AG08470 (cell line): ENCODE measurements around the gene STRIT1.

DNA sequence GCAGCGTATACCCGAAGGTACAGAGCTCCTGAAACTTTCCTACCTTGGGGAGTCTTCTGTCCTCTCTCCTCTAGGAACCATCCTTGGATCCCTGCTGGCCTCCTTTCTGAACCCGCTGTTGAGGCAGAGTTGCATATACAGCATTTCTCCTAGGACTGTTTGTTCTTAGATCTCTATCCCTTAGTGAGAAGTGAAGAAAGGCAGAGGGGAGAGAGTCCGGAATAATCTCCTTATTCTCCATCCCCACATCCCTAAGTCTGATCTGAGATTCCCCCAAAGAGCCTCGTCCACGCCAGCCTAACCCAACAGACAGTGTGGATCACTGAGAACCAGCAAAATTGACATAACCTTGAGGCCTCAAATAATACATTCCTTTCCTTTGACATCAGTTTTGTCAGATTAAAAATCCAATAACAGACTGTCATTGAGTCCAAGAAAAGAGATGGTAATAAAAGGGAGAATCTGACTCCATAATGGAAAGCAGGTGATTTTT, 7.6 kb upstream of the SIAH2 start:
- RRBS: no CpG with 5 or more reads among the region's 6 CpGs

GRCh38 chr3:150773753-150774081, 10.7 kb upstream of the SIAH2 start:
- RRBS: no CpG with 5 or more reads among the region's 10 CpGs

GRCh38 chr3:150792177-150792579, 29.2 kb upstream of the SIAH2 start:
- RRBS: no CpG with 5 or more reads among the region's 5 CpGs

- RRBS: no CpG with 5 or more reads among the region's 6 CpGs
These were observed 27.6 kb upstream of the GPR171 start for GRCh38 chr3:151230515-151231153.

DNA sequence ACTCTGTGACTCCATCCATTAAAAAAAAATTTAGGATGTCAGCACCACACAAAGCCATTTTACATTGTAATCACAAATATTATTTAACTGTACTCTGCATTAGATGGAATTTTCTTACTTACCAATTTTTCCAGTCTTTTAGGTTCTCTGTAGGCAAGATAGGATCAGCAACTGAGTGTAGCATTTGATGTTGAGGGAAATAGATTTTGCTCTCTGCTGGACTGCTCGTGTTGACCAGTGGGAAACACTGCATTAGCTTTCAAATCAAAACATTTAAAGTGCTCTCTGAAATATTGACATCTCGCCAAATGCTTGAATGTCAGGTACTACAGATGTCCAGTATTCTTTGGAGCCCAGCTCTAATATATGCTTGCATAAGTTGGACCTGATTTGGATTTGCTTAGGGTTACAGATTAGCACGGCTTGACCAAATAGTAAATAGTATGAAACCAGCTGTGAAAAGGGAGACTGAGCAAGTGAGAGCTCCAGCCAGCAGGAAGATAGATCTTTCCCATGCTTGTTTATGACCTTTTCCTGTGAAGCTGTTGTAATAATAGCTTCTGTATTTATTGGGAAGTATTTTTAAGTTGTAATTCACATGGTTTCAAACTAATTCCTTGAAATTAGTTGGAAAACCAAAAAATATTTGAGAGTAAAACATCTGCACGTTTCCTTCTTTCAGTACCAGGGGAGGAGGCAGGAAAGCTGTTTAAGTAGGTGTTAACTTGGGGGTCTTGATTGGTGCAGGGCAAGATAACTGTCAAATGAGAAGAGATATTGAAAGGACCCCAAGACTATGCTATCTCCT, 29.4 kb downstream of the P2RY14 start:
- RRBS: no CpG with 5 or more reads among the region's 4 CpGs

DNA sequence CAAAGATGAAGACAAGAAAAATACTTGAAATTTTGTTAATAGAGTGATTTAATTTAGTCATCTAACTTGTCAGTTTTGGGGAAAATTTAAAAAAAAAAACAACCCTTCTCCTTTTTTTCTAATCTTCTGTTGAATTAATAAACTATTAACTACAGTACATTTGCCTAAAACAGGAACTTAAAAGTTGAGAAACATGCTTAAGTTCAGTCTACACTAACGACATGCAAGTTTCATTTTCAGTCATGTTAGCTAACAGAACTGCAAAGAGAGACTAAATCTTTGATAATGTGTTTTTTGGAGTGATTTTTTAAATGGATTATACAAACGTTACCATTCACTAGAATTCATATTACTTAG, 72.0 kb upstream of the MBNL1 start:
- RRBS: no CpG with 5 or more reads among the region's 2 CpGs

DNA sequence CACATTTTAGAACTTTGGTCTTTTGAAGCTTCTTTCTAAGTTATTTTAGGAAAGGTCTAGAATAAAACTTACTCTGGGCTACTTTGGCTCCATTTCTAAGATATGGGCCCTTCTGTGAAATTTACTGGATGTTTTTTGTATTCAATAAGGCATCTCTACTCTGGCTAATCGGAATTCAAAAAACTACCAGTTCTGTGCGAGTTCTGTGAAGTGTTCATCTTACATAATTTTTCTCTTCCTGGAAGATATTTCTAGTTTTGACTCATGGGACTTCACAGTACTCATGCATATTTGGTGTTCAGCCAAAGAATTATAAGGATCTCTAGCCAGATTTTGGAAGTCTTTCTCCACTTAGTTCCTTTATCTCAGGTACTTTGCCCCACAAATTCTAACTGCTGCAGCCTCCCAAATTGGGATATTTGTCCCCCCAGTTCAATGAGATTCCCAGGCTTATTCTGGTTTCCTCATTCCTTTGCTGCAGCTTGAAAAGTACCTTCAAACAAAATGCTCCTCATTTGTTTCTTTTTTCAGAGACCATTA, 46.4 kb upstream of the MBNL1 start:
- RRBS: no CpG with 5 or more reads among the region's 2 CpGs

DNA sequence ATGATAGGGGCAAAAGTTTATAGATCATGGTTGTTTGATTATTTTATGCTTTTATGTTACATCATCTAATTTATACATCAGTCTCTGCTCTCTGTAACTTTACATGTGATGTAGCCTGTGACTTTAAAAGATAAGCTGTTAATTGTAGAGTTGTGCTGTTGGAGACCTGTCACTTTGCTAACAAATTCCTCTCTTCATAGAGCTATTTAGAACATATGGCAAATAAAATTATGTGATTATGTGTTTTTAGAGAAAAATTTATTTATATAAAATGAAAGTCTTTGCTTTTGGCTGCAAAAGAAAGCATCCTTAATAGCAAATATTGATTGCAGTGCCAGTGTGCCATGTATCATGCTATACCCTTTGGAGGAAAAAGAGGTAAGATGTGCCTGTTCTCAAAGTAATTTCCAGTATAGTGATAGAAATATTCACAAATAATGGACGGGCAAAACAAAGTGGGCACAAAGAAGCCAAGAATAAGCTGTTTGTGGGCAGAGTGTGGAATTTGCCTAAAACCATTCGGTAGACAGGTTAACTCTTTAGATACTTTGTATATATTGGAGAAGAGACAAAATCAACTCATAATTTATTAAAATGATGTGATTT, 11.2 kb downstream of the MBNL1 start:
- RRBS: no CpG with 5 or more reads among the region's 2 CpGs

GRCh38 chr3:152314213-152315455, 45.9 kb downstream of the MBNL1 start:
- RRBS: no CpG with 5 or more reads among the region's 13 CpGs

DNA sequence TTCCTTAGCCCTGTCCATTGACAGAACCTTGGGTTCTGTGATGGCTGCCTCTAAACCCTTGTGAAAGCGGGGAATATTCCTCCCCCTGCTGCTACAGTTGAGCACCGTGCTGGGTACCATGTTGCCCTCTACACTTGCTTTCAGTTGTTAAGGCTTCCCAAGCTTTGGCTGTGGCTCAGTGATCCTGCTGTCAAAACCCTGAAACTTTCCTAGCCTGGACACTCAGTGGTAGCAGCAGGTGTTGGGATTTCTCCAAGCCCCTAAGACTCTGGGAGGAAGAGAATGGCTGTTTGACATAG, 69.5 kb downstream of the MBNL1 start:
- RRBS: no CpG with 5 or more reads among the region's 2 CpGs

- RRBS: no CpG with 5 or more reads among the region's 2 CpGs
These were observed 81.1 kb downstream of the MBNL1 start for GRCh38 chr3:152349640-152350508.

DNA sequence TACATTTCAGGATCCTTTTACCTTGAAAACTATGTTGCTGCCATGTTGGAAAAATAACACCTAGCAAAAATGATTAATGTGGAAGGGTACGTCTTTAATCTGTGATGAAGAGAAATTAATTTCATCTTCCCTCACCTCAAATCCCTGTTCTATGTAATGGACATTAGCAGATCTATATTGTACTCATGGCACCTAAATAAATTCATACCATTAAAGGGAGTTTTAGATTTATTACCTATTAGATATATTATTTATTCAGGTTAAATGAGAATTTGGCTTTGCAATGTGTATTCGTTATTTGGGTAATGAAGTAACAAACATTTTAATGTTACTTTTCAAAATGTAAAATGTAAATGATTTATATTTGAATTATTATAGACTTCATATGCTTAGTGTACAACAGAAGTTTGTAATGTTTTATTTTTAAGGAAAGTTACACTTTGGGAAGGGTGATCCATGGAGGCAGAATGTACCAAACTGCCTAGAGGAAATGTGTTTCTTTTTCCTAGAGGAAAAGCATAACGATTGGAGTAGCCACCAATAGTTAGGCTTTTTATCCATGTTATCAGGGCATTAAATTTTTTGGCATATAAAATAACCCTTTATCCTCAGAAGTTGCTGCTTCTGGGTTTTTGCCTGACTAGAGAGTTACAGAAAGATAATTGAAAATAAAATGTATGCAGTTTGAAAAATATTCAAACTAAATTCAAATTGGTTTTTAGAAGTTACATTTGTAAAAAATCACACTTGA, 115.2 kb downstream of the MBNL1 start:
- RRBS: no CpG with 5 or more reads among the region's 3 CpGs

GRCh38 chr3:152424065-152424975, 155.6 kb downstream of the MBNL1 start:
- RRBS: no CpG with 5 or more reads among the region's 4 CpGs

- RRBS: no CpG with 5 or more reads among the region's 3 CpGs
These were observed 157.0 kb downstream of the MBNL1 start for GRCh38 chr3:152425618-152426300.

DNA sequence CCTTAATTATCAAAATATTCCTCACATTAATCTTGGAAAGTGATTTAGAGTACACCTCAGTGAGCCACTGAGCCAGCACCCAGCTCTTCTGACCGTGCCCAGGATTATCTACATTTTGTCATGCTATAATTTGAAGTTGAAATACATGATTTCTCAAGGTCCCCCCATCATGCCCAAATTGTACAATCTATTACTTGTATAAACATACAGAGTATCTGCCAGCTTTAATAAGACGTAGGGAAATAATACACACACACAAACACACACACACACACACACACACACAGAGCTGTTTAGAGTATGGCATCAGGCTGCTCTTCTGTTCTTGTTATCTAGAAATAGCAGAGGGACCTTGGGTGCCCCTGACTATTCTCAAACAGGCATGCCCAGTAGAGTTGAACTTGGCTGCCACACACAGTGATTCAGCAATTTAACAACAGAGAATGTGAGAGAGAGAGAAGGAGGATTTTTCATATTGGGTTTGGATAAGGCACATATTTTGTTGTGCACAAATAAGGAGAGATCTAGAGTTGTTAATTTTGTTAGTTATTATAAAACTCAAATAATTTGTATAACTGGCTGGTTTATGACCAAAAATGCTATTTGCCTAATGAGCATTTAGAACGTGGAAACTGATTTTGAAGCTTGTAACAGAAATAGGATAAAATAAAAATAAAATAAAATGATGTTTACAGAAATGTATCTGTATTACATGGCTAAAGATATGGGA, 74.5 kb downstream of the P2RY1 start:
- RRBS: no CpG with 5 or more reads among the region's 3 CpGs

DNA sequence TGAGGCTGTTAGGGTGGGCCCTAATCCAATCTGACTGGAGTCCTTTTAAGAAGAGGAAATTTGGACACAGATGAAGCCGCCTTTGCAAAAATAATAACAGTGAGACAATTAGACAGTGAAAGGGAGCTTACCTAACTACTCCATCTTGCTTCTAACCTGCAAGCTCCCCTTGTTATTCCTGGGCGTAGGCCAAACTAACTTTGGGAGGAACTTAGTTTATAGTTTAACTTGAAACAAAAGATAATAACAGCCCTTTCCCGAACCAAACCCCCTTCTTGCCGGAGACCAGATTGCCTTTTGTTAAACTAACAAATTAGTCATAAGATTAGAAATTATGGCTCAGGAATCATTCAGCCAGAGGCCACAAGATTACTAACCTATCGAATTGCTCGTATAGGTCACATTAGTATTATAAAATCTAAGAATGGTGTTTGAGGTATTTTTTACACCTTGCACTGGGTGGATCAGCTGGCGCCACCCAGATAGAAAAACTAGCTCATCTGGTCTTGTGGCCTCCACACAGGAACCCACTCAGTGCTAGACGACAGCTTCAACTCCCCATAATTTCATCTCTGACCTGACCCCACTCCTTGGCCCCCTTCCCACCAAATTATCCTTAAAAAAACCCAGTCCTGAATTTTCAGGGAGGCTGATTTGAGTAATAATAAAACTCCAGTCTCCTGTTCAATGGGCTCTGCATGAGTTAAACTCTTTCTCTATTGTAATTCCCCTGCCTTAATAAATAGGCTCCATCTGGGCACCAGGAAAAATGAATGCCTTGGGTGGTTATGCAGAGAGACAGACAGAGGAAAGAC, 65.2 kb upstream of the RAP2B start:
- RRBS: no CpG with 5 or more reads among the region's 8 CpGs

- RRBS: no CpG with 5 or more reads among the region's 4 CpGs
These were observed 3.6 kb downstream of the RAP2B start for GRCh38 chr3:153165319-153166260.

GRCh38 chr3:153320241-153320945, 158.4 kb downstream of the RAP2B start:
- RRBS: no CpG with 5 or more reads among the region's 6 CpGs

DNA sequence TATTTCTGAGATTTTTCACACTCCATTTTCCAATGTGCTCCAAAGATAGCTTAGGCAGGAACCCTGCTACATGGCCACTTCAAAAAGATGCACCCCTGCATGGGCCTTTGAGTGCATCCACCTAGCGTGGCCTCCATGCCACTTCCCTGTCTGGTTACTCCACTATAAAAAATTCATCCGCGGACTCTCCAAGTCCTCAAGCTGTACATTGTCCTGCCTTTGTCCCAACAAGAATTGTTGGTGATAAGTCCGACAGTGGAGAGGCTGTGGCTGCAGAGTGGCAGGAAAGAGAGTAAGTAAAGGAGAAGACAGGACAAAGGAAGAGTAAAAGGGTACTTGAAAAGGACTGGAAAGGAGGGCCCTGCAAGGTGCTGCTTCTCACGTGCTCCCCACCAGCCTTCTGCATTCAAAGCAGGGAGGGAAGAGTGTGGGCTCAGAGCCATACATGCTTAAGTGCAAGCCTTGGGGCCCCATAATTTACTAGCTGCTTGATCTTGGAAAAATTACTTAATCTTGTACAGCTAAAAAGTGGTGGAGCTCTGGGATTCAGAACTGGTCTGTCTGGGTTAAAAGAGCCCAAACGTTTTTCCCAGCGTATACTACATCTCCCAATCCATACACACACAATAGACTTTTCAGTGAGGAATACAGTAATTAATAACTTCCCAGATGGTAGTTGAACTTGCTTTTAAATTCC, 29.8 kb downstream of the MME start:
- RRBS: no CpG with 5 or more reads among the region's 7 CpGs

- RRBS: no CpG with 5 or more reads among the region's 6 CpGs
These were observed at the start of gene STRIT1 for GRCh38 chr3:155293616-155294028. TSS of gene STRIT1 (minus strand) at chr3:155293683.